PFSK-1 (cell line): Measurements from ENCODE around the genes SLIRP, NRXN3 and GTF2A1.

DNA sequence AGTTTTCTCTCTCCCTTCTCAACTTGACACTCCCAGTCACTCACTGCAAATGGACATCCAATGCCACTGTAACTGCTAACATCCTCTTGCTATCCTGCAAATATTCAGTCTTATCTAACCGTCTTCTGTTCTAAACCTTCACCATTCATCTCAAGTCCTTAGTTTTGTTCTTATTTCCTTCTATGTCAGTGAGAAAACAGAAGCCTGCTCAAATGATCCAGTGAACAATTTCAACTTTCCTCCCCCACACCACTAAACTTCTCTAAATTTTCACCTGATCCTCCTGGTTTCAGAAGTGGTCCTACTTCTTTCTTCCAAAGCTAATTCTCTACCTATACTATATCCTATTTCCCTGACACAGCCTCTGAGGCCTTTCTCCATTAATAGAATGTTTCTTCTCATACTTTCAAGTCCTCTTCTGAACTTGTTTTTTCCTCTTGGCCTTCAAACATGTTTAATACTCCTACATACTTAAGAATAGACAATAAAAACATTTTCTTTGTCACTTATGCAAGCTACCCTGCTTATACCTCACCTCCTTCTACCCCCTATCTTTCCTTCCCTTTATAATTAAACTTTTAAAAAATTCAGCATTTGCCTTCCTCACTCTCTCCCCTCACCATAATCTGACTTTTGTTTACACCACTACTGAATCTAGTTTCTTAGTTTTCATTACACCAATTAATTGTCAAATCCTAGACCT, 20.7 kb downstream of the ALKBH1 start:
- RRBS = no CpG with 5 or more reads among the region's 1 CpG

DNA sequence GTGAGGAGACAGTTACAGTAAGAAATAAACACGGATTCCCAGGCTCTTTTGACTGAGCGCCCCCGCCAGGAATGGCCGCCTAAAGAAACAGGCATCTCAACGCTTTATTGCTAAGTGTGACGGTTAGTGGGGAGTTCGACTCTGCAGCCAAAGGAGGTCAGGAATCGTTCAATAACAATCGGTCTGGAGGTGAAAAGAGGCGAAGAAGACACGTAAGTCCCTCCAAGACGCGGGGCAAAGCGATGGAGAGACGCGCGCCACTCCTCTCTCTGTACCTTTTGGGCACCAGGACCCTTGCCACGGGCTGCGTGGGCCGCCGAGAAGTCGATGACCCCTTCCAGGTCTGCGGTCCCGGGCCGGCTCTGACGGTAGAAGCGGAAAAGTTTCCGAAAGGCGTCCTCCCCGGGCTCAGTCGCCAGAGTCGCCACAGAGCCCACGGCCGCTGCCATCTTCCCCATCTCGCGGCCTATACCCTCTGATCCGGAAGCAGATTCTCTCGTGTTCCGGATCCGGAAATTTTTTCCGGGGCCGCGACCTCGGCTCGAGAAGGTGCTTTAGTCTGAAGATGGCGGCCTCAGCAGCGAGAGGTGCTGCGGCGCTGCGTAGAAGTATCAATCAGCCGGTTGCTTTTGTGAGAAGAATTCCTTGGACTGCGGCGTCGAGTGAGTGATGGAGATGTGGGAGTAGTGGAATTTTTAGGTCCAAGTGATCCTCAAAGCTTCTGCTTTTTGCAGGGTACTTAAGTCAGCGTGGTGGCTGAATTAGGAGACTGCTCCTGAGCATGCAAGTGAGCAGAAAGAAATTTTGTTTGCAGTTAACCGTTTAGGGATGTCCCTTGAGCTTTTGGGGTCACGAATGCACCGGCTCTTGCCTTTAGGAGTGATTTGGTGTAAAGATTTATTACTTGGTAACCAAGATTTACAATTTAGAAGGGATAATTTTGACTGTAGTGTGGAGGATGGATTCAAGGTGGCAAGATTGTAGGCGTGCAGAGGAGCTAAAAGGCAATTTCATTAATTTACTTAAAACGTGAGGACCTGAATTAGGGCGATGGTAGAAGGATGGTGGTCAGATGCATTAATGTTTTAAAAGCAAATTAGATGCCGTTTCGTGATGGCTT, at the start of gene SLIRP:
SLIRP (plus strand) TSS at position 557 of the 1,120 bp plus-strand sequence.
- RRBS = 2% methylated on average over 20 of the region's 63 CpGs

DNA sequence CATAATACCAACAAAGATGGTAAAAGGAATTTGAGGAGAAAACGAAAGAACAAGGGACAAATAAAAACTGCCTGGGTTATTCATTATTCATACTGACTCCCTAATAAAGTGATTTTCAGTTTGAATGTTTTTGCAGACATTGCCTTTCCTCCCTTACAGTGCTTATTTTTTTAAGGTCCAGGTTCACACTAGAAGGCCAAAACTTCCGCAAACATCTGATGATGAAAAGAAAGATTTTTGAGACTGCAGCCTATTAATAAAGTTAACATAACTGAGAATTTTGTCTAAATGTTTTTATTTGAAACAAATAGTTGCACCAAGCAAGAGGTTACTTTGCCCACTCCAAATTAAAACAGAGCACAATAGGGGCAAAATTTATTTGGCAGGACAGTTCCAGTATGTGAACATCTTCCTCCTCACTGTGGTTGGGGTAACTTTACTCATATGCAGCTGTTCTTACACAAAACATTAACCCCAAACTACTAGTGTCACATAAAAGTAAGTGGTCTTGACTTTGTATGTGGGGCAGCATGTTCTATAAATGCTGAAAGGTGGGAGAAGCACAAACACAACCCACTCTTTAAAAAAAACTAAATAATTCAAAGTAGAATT, 9.5 kb downstream of the SLIRP start:
- RRBS = no CpG with 5 or more reads among the region's 2 CpGs

DNA sequence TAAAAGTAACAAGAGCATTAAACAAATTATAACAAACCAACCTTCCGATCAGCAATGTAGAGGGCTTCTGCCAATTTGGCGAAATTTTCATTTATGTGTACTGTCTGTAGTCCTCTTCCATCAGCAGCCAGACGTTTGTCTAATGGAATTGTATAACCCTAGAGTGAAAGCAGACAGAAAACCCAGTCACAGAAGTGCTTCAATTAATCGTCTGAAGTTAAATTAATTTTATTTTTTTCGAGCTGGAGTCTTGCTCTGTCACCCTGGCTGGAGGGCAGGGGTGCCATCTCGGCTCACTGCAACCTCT, 24.5 kb downstream of the SLIRP start:
- RRBS = no CpG with 5 or more reads among the region's 6 CpGs

DNA sequence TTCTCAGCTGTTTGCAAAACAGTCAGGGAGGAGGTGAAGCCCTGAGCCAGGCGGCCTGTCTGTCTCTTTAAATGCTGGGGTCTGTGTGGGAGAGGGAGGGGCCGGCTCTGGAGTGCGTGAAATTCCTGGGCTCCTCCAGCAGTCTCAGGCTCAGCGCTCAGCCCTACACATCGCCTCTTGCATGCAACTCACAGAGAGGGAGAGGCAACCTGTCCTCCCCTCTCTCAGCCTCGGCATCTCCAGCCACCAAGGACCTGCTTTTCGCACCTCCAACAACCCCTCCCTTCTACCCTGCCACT, at the start of gene NRXN3:
NRXN3 (plus strand) TSS at position 141 of the 299 bp plus-strand sequence.
- RRBS = no CpG with 5 or more reads among the region's 7 CpGs

DNA sequence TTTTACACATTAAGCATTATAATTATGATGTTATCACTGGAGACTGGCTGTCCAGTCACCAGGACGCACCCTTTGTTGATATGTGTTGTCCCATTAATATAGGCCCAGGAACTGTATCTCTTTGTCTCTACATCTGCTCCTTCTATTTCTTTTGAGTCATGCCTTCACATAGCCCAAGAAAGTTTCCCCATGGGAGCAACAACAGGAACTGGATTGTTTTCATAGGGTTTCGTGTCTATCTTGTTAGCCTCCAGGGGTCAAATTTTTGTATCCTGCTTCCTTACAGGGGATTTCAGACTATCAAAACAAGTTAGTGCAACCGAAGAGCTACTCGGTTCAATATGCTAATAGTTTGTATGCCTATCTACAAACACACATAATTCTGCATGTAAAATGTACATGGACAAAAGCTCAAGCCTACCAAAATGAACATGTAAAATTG, 99.7 kb upstream of the DIO2 start:
- RRBS = no CpG with 5 or more reads among the region's 4 CpGs

DNA sequence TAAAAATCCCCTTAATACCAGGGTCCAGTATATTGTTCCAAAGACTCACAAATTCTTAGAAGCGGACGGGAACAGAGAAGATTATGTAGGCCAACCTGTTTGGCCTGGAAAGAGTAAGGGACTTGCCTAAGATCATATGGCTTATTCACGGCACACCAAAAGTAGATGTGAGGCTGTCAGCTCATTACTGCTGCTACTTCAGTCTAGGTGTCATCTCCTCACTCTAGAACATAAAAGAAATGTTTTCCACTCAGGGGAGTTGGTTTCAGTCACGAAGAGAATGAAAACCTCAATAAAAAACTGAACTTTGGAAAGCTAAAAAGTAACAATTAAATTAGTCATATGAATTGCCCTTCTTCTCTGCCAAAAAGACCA, 607 bp upstream of the CEP128 start:
- RRBS = no CpG with 5 or more reads among the region's 4 CpGs

GRCh38 chr14:81166118-81166545, 54.6 kb downstream of the GTF2A1 start:
- RRBS = no CpG with 5 or more reads among the region's 2 CpGs

GRCh38 chr14:81169603-81170577, 50.9 kb downstream of the GTF2A1 start:
- RRBS = no CpG with 5 or more reads among the region's 31 CpGs

GRCh38 chr14:81205670-81205915, 15.2 kb downstream of the GTF2A1 start:
- RRBS = no CpG with 5 or more reads among the region's 4 CpGs

GRCh38 chr14:81216313-81216727, 4.4 kb downstream of the GTF2A1 start:
- RRBS = no CpG with 5 or more reads among the region's 4 CpGs

GRCh38 chr14:81219994-81221011, at the start of gene GTF2A1:
GTF2A1 (minus strand) TSS chr14:81220959.
- RRBS = 1% methylated on average over 36 of the region's 112 CpGs

DNA sequence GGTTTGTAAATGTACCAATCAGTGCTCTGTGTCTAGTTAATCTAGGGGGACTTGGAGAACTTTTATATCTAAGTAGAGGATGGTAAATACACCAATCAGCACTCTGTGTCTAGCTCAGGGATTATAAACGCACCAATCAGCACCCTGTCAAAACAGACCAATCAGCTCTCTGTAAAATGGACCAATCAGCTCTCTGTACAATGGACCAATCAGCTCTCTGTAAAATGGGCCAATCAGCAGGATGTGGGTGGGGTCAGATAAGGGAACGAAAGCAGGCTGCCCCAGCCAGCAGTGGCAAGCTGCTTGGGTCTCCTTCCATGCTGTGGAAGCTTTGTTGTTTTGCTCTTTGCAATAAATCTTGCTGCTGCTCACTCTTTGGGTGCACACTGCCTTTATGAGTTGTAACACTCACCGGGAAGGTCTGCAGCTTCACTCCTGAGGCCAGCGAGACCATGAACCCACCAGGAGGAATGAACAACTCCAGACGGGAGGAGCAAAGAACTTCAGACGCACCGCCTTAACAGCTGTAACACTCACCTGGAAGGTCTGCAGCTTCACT, 16.2 kb upstream of the GTF2A1 start:
- RRBS = no CpG with 5 or more reads among the region's 7 CpGs

DNA sequence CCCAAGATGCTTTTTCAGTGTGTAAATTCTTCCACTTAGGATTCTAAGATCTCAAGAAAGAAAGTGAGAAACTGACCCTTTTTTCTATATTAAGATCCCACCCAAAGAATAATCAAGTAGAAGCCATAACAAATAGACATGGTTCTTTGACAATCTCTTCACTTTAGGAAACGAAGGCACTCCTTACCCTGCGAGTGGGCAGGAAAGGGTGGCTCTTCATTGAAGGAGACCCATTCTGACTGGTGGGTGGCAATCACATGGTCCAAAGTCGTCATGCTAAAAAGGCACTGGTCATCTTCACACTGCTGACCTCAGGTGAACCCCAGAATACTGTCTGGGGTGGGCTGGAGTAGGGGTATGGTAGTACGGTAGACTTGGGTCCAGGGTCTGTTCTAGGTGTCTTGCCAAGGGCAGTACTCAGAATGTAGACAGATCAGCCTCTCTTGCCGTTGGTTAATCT, 2.0 kb downstream of the STON2 start:
- RRBS = no CpG with 5 or more reads among the region's 5 CpGs

DNA sequence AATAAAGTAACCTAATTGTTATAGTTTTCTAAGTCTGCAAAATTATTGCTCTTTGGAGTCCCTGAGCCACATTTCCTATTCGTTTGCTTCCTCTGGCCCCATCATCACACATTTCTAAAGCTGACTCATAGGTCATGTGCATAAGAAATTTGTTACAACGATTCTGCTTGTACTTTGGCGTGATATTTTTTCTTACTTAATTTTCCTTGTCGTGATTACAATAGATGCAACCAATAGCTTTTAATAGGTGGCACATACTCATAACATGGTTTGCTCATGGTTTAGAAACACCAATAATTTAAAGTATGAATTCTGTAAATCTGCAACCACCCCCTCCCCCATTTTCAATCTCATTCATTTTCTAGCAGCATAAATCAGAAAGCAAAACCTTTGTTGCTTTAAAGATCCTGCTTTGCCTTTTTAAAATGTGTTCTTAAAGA, 1.8 kb upstream of the FLRT2 start:
- RRBS = no CpG with 5 or more reads among the region's 4 CpGs

GRCh38 chr14:85535303-85536235, 5.6 kb downstream of the FLRT2 start:
- RRBS = no CpG with 5 or more reads among the region's 10 CpGs

DNA sequence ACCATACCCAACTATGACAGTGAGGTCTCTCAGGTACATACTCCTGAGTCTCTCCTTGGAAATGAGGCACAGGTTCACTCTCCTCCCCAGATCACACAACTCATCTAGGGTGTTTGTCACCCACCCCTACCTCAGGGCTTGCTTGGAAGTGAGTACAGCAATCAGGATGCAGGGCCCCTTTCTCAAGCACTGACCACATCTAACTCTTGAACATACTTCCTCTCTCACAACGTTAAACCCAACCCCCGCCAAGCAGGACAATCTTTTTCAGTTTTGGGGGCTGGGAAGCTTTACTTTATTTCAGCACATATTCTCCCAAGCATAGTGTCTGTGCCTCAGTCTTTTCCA, 2.5 kb upstream of the GPR65 start:
- RRBS = no CpG with 5 or more reads among the region's 2 CpGs

DNA sequence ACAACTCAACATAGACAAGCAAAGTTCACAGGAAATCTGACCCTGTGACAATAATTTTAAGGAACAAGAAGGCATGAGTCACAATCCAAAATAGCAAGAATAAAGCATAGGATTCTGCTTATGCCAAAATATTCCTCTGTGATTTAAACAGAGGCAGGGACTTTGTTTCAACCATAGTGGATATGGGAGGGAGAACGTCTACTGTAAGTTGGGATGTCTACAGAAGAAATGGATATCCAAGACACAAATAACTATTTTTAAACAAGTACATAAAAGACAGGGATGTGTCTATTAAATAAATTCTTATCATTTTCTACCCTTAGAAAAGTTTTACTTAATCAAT, 44.5 kb downstream of the GPR65 start:
- RRBS = no CpG with 5 or more reads among the region's 1 CpG

DNA sequence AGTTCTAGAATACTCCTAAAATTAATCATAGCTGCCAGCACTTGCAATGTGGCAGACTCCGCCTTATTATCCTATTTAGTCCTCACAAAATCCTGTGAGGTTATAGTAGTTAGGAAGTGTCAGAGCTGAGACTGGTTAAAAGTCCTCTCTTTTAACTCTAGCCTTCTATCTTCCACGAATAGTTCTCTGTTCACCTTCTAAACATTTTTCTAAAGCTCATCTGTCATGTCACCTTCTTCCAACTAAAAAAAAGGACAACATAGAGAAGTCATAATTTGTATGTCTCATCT, 74.3 kb downstream of the KCNK10 start:
- RRBS = no CpG with 5 or more reads among the region's 2 CpGs

GRCh38 chr14:88322973-88323160, 202 bp downstream of the KCNK10 start:
- RRBS = 3% methylated on average over 4 of the region's 10 CpGs